ENCODE results near the genes MUS81 and CATSPER1.

- RRBS, result no CpG with 5 or more reads among the region's 8 CpGs
These were observed 15.1 kb downstream of the LTBP3 start for GRCh38 chr11:65542900-65543673.

GRCh38 chr11:65565775-65566426 is 4.4 kb upstream of the ZNRD2 start:
- RRBS, result no CpG with 5 or more reads among the region's 4 CpGs

DNA sequence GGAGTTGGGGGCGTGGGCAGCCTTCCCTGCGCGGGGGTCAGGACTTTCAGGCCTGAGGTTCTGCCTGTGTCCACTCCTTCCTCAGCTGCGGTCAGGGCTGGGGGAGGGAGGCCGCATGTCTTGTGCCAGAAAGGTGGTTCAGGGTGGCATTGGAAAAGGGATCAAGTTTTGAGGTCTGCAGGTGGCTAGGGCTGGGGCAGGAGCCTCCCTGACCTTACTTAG is 647 bp downstream of the EHBP1L1 start:
- RRBS, result no CpG with 5 or more reads among the region's 5 CpGs

- RRBS, result no CpG with 5 or more reads among the region's 1 CpG
These were observed 6.5 kb downstream of the EHBP1L1 start for GRCh38 chr11:65582241-65582863.

DNA sequence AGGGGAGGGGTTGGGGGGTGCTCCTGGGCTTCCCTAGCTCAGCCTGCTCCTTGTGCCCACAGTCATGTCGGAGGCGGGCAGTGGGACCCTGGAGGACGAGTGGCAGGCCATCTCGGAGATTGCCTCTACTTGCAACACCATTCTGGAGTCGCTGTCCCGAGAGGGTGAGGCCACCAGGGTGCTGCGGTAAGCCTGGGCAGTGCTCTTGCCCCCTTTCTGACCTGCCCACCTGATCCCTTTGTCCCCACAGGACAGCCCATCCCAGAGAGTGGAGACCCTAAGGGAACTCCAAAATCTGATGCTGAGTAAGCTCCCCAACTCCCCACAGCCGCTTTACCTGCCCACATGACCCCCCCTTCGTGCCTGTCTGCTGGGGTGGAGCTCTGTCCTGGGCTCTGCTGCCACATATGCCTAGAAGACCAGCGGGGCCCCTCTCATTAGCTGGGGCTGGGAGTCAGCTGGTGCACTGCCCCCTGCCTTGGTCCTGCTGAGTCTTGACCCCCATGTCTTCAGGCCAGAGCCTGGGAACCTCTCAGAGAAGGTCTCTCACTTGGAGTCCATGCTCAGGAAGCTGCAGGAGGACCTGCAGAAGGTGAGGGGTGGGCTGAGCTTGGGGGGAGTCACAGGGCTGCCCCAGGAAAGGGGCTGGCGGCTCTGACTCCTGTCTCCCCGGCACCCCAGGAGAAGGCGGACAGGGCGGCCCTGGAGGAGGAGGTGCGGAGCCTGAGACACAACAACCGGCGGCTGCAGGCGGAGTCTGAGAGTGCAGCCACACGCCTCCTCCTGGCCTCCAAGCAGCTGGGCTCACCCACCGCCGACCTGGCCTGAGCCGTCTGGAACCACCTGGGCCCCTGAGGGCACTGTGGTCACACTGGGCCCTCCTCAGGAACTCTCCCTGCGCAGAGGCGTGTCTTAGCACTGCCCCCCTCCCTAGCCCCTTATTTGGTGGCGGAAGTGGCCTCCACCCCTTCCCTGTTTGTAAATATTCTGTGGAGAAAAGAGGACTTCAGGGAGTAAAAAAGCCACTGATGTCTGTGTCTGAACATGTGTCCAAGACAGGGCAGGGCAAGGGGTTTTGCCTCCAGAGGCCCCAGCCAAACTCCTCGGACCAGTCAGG is 12.3 kb downstream of the SIPA1 start:
- RRBS, result 97% methylated on average over 5 of the region's 26 CpGs

GRCh38 chr11:65775257-65775801 is 5.4 kb downstream of the AP5B1 start:
- RRBS, result no CpG with 5 or more reads among the region's 6 CpGs

DNA sequence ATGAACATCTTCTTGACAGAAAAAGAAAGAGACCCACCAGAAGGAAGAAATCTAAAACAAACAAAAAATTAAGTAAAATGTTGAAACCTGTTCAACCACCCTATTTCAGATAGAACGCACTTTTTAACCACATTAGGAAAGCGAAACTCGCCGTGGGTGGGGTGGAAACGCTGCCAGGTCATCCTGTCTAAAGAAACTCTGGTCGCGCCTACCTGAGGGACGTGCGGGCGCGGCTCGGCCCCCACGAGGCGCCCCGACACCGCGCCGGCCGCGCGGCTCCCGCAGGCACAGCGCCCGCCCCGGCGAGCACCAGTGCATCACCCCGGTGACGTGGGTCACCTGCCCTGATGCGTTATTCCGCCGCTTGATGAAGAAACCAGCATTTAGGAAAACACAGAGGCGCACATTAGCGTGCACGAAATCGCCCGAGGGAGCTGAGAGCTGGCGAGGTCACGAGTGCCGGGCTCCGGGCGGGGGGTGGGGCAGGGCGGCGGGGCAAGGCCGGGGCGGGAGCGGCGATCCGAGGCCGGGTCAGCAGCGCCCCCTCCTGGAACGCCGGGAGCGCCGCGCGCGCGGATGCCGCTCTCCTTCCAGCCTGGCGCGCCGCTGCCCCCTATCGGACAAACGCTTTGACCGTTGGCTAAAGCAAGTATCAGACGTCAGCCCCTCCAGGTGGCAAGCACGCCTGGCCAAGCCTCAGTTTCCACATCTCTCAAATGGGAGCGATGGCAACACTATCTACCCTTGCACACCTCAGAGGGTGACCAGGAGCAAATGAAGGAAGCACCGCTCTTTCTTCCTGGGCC is 15.8 kb upstream of the SNX32 start:
- RRBS, result 1% methylated on average over 13 of the region's 69 CpGs

- RRBS, result no CpG with 5 or more reads among the region's 8 CpGs
These were observed 7.7 kb downstream of the CFL1 start for GRCh38 chr11:65850407-65850590.

DNA sequence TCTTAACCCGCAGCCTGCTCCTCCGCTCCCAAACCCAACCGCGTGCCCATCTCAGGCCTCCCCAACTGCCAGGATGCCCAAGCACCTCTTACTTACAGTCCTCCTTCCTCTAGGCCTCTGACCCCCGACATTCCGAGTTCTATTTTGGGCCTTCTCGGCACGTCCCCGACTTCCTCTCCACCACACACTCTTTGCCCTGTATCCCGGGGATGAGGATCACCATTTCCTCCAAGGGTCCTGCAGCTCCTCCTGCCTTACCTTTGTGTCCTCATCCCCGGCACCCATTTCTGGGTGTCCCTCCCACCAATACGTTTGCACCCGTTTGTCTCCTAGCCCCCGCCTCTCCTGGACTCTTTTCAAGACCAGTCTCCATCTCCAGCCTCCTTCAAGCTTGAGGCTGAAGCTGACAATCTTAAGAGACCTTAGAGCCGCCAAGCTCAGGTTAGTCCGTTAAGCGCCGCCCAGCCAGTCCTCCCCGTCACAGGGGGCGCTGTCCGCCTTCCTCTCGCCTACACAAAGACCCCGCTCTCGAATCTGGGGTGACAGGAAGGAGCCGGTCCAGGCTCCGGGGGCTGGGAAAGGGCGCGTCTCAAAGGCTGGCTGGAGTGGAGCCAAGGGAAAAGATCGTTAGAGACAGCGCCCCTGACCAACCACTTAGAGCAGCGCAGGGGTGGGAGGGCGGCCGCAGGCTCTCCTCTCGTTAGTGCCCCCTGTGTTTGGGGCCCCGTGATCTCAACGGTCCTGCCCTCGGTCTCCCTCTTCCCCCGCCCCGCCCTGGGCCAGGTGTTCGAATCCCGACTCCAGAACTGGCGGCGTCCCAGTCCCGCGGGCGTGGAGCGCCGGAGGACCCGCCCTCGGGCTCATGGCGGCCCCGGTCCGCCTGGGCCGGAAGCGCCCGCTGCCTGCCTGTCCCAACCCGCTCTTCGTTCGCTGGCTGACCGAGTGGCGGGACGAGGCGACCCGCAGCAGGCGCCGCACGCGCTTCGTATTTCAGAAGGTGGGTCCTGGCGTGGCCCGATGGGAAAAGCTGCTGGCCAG is at the start of gene MUS81:
Gene MUS81 (plus strand): TSS at position 542 of the 1,038 bp plus-strand sequence.
- RRBS, result 2% methylated on average over 2 of the region's 71 CpGs

DNA sequence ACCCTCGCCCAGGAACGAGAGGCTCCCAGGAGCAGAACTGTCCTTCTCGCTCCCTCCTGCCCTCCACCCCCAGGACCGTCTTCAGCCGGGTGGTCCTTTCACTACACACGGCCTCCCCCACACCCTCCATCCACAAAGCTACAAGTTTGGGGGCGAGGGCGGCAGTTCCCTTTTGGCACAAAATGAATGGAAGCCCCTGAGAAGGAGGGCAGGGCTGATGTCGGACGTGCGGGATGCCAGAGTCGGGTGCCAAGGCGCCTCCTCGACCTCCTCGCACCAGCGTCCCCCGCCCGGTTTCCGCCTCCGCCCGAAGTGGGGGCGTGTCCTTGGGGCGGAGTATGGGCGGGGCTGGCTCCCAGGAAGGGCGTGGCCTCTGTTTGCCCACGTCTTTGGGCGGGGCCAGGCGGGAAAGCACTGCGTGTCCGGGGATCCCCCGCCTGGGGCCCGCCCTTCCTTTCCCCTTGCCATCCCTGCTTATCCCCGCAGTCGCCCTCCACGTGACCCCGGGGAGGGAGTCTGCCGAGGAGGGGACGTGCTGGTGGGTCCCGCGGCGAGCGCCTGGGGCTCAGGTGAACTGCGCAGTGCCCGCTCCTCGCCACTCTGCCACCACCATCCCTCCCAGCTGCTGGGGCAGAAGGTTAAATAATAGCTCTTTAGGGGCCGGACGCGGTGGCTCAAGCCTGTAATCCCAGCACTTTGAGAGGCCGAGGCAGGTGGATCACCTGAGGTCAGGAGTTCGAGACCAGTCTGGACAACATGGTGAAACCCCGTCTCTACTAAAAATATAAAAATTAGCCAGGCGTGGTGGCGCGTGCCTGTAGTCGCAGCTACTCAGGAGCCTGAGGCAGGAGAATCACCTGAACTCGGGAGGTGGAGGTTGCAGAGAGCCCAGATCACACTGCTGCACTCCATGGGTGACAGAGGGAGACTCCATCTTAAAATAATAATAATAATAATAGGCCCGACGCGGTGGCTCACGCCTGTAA is 1.0 kb upstream of the EFEMP2 start:
- RRBS, result 2% methylated on average over 7 of the region's 60 CpGs

GRCh38 chr11:65958240-65958814 is 3.2 kb upstream of the SART1 start:
- RRBS, result no CpG with 5 or more reads among the region's 5 CpGs

- RRBS, result 99% methylated on average over 6 of the region's 37 CpGs
These were observed 5.8 kb downstream of the SART1 start for GRCh38 chr11:65967163-65967970.

- RRBS, result no CpG with 5 or more reads among the region's 18 CpGs
These were observed 5.3 kb downstream of the CATSPER1 start for GRCh38 chr11:66020877-66021514.

GRCh38 chr11:66026190-66026799 is at the start of gene CATSPER1:
Gene CATSPER1, minus strand, starts transcription at chr11:66026479.
- RRBS, result no CpG with 5 or more reads among the region's 12 CpGs

DNA sequence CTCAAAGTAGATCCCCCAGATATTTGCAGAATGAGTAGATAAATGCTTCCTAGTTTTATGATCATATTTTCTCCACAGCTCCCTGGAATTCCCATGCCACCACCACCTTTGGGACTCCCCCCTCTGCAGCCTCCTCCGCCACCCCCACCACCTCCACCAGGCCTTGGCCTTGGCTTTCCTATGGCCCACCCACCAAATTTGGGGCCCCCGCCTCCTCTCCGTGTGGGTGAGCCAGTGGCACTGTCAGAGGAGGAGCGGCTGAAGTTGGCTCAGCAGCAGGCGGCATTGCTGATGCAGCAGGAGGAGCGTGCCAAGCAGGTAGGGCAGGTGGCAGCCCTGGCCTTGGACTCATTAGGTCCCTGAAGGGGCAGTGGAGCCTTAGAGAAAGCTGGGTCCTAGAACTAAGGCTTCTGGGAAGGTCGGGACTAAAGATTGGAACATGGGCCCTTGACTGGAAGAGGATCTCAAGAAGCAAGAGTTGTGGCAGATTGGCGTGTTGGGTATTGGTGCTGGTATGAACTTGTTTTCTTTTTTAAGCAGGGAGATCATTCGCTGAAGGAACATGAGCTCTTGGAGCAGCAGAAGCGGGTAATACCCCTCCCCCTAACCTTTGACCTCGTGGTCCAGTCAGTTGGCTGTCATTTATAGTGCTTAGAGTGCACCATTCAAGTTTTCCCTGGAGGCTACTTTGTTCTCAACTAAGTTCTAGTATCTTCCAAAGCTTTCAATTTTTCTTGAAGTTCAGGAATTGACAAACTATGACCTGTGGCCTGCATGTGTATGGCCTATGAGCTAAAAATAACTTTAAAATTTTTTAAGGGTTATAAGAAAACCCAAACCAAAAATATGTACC is 3.1 kb downstream of the SF3B2 start:
- RRBS, result no CpG with 5 or more reads among the region's 11 CpGs

- RRBS, result no CpG with 5 or more reads among the region's 6 CpGs
These were observed 8.3 kb downstream of the SF3B2 start for GRCh38 chr11:66060354-66060964.

DNA sequence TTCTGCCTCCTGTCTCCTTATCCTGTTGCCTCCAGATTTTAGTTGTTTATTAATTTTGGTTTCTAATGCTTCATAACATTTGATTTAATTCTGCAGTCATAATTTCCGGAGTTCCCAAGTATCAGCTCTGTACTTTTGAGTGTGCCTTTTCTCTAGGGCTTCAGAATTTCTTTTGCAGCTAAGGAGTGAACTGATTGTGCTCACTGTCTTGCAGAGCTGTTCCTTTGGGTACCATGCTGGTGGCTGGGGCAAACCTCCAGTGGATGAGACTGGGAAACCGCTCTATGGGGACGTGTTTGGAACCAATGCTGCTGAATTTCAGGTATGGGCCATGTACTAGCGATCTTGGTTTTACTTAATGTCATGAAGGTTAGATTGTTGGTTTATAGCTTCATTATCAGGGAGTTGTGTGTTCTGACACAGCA is 7.3 kb upstream of the PACS1 start:
- RRBS, result no CpG with 5 or more reads among the region's 4 CpGs

DNA sequence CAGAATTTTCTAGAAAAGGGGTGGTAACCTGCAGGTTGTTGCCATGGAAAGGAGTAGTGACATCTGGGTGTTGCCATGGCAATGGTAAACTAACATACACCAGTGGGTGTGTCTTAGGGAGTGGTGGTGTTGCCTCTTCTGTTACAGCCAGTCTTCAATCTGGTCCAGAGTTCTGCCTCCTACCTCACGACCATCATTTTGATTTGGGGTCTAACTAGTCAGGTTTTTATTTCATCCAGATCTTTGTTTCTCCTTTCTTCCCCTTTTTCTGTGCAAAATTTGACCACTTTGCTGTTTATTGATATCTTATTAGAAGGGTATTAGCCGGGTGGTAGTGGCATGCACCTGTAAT is 73.7 kb upstream of the KLC2 start:
- RRBS, result no CpG with 5 or more reads among the region's 2 CpGs

GRCh38 chr11:66267260-66267690 is 1.2 kb upstream of the RAB1B start:
- RRBS, result 81% methylated on average over 9 of the region's 37 CpGs

DNA sequence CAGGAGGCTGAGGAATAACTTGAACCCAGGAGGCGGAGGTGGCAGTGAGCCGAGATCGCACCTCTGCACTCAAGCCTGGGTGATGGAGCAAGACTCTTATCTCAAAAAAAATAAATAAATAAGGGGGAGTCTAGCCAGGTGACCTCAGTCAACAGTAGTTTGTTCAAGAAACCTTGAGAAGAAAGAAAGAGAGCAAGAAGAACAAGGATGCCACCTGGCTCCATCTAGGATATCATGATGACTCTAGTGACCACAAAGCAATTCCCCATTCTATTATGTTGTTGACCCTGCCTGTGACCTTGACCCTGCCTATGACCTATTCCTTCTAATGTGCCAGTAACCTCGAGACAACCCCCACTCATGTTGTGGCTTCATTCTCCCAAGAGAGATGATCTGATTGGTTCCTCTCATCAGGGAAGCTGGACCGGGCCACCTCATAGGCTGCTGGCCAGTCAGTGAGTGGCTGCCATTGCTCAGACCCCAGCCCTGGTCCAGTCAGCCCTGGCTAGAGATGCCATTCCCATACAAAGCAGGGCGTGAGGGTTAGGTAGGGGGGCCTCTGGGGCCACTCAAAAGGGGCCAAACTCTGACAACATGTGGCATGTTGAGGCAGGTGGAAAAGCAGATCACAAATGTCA is 12.0 kb downstream of the SLC29A2 start:
- RRBS, result no CpG with 5 or more reads among the region's 6 CpGs